ENCODE measurements around a stretch of chr10.

DNA sequence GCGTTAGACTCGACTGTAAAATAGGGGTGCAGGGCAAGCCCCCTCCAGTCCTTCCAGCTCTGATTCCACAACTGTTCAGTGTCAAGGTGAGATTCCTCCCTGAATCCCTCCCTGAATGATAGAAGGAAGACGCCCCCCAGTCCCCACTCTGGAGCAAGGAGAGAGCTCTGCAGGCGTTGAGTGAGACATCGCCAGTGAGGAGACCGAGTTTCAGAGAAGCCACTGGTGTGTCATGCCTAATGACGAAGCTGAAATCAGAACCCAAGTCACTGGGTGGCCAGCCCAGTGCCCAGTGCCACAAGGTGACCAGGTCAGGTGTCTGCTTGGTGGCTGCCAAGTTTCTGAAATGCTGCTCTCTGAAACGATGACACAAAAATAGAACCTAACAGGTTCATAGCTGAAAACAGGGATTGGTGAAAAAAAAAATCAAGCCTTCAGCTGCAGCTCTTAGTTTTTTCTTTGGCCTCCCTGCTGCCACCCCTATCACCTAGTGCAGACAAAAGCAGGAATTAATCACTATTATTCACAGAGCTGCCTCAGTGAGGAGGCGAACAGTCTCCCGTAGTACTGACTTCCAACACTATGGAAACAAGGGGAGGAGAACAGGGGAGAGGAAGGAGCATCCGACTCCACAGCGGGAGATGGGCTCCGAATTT, 153.6 kb downstream of the ARHGAP12 start:
- RRBS, result no CpG with 5 or more reads among the region's 13 CpGs

GRCh38 chr10:31929001-31930156, 748 bp upstream of the ARHGAP12 start:
- RRBS, result 2% methylated on average over 23 of the region's 51 CpGs

- RRBS, result no CpG with 5 or more reads among the region's 4 CpGs
These were observed 48.7 kb upstream of the ARHGAP12 start for GRCh38 chr10:31977314-31977836.

GRCh38 chr10:32033539-32034101, 22.6 kb downstream of the KIF5B start:
- RRBS, result no CpG with 5 or more reads among the region's 4 CpGs

GRCh38 chr10:32144975-32145487, 88.8 kb upstream of the KIF5B start:
- RRBS, result no CpG with 5 or more reads among the region's 8 CpGs

DNA sequence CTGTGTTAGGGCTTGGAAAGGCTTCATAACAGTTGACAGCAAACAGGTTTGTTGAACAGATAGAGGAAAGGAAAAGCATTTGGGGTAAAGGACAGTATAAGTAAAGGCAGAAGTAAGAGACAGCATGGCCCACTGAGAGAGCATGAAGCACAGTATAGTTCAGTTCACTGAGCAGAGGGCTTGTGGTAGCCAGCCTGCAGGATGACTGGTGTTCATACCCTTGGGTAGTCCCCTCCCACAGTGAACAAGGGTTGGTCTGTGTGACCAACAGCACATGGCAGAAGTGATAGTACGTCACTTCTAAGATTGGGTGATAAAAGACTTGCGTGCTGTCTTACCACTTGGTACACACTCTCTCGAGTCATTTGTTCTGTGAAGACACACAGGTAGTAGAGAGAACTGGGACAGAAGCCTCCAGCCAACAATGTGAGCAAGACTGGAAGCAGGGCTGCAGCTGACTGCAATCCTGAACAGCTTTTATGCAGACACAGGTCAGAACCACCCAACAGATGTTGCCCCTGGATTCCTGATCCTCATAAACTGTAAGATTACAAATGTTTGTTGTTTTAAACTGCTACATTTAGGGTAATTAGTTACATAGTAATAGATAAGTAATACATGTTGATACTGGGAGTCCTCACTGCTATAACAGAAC, 14.6 kb downstream of the EPC1 start:
- RRBS, result no CpG with 5 or more reads among the region's 3 CpGs

DNA sequence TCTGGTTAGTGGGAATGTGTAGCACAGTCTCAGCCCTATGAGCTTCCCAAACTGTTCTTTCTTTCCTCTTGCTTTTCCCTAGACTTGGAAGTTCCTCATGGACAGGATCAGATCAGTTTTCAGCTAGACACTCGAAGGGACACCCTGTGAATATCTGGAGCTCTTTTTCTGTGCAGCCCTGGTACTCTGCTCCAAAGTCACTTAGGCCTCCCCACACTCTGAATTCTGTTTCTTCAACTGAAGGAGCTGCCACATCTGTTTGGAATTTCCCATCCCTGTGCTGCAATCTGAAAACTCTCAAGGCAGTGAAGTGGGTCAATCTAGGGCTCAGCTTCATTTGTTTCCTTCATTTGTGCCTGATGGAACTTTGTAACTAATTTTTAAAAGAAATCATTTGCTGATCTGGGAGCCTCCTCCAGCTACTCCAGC, 9.7 kb downstream of the EPC1 start:
- RRBS, result no CpG with 5 or more reads among the region's 1 CpG

DNA sequence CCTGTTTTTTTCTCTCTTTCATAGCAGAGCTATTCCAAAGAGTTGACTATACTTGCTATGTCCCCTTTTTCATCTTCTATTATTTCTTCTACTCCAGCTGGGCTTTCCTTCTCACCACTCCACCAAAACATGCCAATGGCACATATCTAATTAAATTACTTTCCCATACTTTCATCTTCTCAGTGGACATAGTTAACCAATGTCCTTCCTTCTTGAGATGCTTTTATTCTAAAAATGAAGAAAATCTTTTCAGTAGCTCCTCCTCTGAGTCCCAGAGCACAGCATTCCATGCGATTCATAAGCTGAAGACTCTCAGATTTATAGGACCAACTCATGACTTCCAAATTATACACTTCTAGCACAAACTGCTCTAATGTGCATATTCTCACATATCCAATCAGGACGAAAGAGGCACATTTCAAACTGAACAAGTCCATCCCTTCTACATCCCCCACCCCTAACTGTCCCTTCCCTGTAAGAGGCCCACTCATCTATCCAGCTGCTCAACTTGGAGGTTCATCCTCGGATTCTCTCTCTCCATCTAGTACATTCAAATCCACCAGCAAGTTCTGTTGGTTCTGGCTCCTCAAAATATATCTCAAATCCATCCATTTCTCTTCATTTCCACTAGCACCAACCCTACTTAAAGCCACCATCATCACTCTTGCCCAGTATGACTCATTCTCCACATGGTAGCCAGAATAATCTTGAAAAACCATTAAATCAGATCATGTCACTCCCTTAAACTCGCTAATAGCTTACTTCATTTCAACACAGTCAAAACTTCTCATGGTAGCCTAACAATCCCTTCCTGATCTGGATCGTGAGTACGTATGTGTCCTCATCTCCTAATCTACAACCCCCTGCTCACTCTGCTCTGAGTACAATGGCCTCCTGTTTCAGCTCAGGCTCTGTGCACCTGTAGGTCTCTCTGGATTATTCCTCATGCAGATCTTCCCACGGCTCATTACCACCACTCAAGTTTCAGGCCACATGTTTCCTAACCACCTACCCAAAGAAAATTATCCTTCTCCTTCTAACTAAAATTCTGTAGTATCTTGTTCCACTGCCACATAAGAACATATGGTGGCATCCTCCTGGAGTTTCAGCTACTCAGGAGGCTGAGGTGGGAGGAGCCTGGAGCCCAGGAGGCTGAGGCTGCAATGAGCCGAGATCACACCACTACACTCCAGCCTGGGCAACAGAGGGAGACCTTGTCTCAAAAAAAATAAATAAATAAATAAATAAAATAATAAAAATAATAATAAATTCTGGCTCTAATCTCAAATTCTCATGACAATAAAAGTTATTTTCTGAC, 8.8 kb downstream of the EPC1 start:
- RRBS, result no CpG with 5 or more reads among the region's 8 CpGs

DNA sequence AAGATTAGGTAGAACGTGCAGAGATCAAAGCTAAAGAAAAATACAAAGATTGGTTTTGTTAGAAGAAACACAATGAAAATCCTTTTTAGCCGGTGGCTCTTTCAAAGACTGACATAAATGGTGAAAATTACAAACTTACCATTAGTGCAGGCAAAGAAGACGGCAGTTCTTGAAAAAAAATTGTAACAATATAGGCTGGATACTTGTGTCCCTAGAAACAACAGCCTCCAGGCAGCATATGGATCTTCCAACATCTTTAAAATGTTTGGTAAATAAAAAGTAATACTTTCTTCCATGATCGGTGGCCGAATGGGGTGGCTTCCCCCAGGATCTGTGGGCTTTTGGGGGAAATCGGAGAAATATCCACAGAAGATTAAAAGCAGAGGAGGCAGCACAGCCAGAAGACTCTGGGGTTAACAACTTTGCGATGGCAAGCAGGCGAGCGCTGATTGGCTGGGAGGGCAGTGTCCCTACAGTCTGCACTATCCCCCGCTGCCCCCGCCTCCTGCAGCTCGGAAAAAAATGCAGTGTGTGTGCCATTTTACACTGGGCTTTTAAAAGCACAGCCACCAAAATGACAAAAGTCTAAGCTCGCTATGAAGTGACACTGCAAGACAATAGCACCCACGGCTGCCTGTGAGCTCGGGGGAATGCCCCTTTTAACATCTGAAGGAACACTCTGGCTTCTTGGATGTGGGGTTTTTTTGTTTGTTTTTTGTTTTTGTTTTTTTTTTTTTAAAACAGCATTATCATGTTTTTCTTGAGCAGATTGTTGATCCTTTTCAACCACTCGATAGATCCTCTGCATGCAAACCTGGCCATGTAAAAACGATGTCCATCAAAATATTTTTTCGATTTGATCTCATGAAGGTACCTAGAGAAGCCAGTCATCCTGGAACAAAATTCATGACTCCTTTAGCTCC, 31.7 kb upstream of the EPC1 start:
- RRBS, result no CpG with 5 or more reads among the region's 18 CpGs

GRCh38 chr10:32384274-32384783, 37.4 kb upstream of the EPC1 start:
- RRBS, result no CpG with 5 or more reads among the region's 5 CpGs

- RRBS, result no CpG with 5 or more reads among the region's 6 CpGs
These were observed 31.8 kb downstream of the ITGB1 start for GRCh38 chr10:32926091-32926697.

DNA sequence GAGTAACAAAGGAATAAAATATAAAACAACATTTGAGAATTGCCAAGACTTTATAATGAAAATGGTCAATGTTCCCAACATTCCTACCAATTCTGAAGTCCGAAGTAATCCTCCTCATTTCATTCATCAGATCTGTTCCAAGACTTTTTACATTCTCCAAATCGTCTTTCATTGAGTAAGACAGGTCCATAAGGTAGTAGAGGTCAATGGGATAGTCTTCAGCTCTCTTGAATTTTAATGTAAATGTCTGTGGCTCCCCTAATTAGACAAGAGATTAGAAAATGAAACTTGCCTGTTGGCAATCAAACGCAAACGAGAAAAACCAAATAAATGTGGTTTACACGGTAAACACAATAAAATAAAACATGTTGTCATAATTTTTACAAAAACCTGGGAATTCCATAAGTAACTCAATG, 30.0 kb downstream of the ITGB1 start:
- RRBS, result no CpG with 5 or more reads among the region's 5 CpGs

- RRBS, result no CpG with 5 or more reads among the region's 8 CpGs
These were observed 1.9 kb upstream of the ITGB1 start for GRCh38 chr10:32959687-32960528.

DNA sequence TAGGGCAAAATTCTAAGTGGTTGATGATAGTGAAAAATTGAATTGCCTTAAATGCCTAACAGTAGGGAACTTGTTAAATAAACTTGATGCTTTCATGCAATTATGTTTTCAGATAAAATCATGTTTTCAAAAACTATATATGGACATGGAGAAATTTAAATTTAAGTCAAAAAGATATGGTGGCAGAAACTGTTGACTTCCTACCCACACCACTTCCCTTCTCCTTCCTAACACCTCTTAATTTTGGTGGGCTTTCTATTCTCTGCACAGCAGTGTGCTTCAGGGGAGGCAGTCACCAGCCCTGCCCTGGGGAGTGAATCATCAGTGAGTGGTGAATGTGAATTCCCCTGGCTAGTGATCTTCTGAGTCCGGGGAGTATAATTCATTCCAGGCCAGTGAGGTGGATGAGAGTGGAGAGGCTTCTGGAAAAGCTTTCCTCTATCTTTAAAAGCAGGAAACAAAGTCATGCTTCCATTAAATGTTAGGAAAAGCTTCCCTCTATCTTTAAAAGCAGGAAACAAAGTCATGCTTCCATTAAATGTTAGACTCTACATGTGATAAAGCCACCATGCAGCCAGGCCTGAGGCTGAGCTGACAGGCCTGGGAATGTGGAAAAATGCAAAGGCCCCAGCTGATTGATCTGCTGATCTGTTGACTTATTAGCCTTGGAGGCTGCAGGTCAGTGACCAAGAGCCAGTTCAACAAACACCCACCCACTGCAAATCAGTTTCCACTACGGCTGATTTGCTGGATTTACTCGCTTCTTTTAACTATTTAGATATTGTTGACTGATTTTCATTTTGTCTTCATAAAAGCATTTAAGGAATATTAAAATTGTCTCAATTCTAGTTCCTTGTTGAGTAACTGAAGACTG, 25.3 kb upstream of the ITGB1 start:
- RRBS, result no CpG with 5 or more reads among the region's 3 CpGs

- RRBS, result no CpG with 5 or more reads among the region's 8 CpGs
These were observed 170.1 kb downstream of the NRP1 start for GRCh38 chr10:33164268-33164820.

- RRBS, result no CpG with 5 or more reads among the region's 9 CpGs
These were observed 141.0 kb downstream of the NRP1 start for GRCh38 chr10:33193369-33193883.

- RRBS, result no CpG with 5 or more reads among the region's 8 CpGs
These were observed 57.4 kb downstream of the NRP1 start for GRCh38 chr10:33276957-33277661.

DNA sequence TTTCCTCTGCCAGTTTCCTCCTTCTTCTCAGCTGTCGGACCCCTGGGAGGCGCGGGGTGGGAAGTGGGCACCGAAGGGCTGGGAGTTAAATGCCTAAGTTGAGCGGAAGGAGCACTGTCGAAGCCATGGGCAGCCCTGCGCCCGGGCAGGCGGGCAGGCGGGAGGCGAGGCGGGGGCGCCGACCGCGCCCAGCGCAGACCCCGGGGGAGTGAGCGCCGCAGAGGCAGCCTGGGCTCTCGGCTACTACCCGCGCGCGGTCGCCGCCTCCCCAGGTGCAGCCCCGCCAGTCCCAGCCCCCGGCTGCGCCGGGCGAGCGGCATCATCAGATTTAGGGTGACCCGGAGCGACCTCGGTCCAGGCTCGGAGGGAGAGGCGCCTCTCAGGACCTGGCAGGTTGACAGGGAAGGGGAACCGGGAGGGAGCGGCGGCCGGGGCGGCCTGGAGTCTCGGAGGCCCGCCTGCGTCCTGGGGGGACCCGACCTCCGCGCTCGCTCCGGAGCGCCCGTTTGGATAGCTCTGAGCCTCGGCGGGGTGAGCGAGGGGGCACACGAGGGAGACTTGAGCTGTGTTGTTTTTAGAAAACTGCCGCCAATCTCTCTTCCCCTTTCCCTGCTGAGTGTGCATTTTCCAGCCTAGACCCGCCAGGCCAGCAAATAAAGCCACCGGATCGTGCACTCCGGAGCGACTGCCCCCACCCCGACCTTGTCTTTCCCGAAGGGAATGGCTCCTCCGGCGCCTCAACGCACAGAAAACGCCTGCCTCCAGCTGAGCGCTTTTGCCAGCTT, 2.2 kb upstream of the NRP1 start:
- RRBS, result 1% methylated on average over 34 of the region's 70 CpGs

- RRBS, result no CpG with 5 or more reads among the region's 7 CpGs
These were observed 3.1 kb upstream of the NRP1 start for GRCh38 chr10:33337633-33337984.

- RRBS, result no CpG with 5 or more reads among the region's 6 CpGs
These were observed 620.9 kb downstream of the PARD3 start for GRCh38 chr10:34194143-34194629.

All from AG10803 (cell line).